Pulmonary artery (tissue), 1 donor: ENCODE measurements around the genes OPA3 and SIX5.

DNA sequence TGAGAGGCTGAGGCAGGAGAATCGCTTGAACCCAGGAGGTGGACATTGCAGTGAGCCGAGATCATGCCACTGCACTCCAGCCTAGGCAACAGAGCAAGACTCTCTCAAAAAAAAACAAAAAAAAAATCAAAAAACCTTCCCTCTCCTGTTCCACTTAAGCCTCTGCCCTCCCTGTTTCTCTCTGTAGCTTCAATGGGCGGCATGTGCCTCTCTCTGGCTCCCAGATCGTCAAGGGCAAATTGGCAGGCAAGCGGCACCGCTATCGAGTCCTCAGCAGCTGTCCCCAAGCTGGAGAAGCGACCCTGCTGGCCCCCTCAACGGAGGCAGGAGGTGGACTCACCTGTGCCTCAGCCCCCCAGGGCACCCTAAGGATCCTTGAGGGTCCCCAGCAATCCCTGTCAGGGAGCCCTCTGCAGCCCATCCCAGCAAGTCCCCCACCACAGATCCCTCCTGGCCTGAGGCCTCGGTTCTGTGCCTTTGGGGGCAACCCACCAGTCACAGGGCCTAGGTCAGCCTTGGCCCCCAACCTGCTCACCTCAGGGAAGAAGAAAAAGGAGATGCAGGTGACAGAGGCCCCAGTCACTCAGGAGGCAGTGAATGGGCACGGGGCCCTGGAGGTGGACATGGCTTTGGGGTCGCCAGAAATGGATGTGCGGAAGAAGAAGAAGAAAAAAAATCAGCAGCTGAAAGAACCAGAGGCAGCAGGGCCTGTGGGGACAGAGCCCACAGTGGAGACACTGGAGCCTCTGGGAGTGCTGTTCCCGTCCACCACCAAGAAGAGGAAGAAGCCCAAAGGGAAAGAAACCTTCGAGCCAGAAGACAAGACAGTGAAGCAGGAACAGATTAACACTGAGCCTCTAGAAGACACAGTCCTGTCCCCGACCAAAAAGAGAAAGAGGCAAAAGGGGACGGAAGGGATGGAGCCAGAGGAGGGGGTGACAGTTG is 1.8 kb downstream of the POLR1G start:
- PRO-cap: no peak

- PRO-cap: bidirectional peak, plus-strand start at chr19:45440020, minus-strand start at chr19:45439857
These were observed 16.0 kb upstream of the ERCC1 start for GRCh38 chr19:45439551-45440351.

- PRO-cap: no peak
These were observed 5.9 kb downstream of the FOSB start for GRCh38 chr19:45473555-45474240.

DNA sequence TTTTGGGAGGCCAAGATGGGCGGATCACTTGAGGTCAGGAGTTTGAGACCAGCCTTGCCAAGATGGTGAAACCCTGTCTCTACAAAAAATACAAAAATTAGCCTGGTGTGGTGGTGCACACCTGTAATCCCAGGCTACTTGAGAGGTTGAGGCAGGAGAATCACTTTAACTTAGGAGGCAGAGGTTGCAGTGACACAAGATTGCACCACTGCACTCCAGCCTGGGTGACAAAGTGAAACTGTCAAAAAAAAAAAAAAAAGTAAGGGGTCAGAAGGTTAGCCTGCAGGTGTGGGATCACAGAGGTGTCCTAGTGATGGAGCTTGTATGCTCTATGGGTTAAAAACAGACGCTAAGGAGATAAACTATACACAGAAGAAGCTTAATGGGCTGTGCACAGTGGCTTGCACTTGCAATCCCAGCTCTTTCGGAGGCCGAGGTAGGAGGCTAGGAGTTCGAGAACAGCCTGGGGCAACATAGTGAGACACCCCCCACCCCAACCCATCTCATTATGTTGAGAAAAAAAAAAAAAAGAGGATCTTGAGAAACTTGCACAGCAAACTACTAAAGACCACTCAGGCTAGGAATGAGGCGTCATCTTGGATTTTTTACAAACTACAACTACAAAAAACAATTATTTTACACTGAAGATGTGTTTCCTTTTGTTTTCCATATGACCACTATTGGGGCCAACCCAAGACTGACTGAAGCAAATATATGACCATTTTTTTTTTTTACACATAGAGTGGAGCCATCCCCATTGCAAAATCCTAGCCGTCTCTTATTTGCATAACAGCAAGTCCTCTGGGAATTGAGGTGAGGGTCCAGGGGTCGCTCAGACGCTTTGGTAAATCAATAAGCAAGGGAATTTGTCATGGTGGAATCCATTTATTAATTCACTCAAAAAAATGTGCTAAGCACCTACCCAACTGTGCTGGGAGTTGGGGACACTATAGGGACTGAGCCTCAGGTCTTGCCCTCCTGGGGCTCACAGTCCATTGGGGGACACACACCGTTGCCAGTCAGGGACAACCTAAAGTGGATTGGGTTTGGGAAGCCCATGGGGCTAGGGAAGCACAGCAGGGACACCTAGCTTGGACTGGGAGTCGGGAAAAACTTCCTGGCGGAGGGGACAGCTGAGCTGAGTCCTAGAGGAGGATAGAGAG is 8.1 kb downstream of the FOSB start:
- PRO-cap: no peak

DNA sequence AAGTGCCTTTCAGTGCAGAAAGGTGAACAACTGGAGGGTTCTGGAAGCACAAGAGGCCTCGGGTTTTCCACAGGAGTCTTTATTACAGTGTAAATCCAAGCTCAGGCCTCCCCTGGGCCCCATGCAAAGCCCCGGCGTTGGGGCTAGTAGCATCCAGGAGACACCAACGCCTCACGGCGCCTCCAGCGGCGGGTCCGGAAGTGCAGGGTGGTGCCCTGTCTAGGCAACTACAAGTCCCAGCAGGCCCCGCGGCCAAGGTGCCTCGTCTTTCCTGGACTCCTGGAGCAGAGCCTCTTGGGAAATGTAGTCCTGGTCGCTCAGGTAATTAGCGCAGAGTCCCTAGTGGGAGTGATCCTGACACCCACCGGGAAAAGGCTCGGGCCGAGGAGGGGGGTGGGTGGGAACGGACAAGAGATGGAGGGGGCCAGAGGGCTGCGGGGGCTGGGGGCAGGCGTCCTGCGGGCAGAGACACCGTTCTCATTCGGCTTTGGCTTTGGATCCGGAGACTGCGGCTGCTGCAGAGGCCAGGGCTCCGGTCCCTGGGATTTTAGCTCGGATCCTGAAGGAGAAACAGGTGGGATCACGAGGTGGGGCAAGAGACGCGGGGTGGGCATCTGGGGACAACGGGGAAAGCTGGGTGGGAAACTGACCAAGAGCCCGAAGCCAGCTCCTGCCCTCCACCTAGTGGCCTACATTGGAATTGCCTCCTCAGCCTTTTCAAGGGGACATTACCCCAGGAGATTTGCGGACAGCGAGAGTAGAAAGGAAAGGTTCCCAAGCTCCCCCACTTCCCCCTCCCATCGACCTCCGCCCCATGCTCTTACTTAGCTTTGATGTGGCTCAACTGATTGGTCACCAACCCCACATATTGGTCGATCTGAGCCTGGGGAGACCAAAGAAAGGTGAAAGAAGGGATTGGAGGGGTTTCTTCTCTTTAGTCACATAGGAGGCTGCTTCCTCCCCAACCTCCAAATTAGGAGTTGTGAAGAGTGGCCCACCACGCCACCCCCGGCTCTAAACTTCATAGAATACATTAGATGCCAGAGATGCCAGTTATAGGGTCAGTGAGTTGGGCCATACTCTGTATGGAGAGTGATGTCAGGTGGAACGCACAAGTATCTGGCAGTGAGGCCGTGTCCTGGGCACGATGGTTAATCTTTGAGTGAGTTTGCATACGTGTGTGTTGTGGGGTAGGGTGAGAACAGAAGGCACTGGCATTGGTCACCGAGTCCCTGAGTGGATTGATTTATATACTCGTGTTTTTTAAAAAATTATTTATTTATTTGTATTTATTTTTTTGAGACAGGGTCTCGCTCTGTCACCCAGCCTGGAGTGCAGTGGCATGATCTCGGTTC is 11.1 kb downstream of the RTN2 start:
- PRO-cap: no peak

DNA sequence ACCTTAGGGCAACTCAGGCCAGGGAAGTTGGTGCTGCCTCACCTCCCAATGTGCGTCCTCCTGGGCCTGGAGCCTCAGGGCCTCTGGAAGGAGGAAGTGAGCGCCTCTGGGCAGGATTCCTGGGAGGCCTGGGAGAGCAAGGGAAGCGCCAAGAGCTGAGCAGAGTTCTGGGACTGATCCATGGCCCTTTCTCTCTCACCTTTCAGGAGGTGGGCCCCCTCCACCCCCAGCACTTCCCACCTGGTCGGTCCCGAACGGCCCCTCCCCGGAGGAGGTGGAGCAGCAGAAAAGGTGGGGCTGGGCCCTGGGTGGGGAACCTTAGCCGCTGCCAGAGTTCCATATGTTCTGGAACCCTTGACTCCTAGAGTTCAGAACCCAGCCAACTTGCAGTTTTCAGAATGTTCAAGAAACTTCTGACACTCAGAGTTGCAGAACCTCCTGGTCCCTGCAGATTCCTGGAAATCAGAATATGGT is 13.9 kb downstream of the VASP start:
- PRO-cap: no peak

GRCh38 chr19:45543716-45544414 is 36.6 kb downstream of the VASP start:
- PRO-cap: no peak

- PRO-cap: no peak
These were observed 20.5 kb downstream of the OPA3 start for GRCh38 chr19:45563952-45564666.

DNA sequence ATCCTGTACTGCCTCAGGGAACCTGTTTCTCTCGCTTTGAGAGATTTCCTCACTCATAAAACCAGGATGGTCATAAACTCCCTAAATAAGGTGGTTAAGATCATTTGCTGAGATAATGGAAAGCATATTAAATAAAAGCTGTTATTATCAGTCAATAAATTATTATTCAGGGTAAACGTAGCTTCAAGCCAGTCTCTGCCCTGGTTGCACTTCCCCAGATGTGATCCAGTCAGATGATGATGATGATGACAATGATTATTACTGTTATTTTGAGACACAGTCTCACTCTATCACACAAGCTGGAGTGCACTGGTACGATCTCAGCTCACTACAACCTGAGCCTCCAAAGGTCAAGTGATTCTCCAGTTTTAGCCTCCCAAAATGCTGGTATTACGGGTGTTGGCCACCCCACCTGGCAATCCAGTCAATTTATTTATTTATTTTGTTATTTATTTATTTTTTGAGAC is 16.8 kb downstream of the OPA3 start:
- PRO-cap: no peak

GRCh38 chr19:45584696-45585241 is at the start of gene OPA3:
Gene OPA3 (minus strand): TSS chr19:45584802.
- PRO-cap: bidirectional peak, plus-strand start at chr19:45585000, minus-strand start at chr19:45584844; unidirectional peak, plus-strand start at chr19:45585171

DNA sequence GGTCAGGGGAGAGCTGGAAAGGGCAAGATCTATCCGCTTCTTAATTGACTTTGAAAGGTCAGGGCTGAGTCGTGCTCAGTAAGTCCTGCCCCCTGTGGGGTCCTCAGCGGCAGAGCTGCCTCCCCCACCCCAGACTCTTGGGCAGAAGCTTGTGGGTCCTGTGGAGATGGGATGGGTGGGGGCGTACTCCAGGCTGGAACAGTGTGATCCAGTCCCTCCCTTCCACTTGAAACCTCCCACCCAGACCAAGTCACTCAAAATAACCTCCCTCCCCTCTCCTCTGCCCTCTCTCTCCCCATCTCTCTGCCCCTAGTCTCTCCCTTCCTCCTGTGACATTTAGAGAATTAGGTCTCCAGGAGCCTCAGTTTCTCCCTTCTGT is 4.2 kb downstream of the GPR4 start:
- PRO-cap: no peak

DNA sequence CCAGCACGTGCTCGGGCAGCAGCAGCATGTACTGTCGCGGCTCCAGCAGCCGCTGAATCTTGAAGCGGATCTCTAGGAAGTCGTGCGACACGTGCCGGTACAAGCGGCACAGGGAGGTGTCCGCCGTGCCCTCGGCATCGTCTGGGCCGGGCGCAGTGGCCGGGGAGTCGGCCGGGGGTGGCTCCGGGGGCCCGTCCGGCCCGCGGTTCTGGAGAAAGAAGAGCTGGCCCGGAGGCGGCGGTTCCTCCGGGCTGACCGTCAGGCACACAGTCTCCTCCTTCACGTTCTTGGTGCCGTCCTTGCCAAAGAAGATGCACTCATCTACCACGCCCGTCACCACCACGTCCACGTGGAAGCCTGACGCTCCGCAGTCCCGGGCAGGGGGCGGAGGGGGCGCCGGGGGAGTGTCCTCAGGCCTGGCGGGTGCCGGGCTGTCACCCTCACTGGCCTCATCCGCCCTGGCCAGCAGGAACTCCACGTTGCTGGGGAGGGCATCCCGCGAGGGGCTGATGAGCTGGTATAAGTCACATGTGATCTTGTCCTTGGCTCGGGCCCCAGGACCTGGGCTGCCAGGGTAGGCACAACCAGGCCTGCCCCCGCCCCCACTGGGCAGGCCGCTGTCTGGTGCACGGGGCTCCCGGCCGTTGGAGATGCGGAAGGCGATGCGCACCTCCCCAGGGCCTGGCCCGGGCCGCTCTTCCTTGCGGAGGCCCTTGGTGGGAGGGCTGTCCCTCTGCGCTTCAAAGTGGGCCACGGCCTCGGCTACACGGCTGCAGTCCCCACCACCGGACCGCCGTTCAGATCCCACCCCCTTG is 18.4 kb downstream of the FBXO46 start:
- PRO-cap: no peak

- PRO-cap: no peak
These were observed 14.4 kb downstream of the FBXO46 start for GRCh38 chr19:45715818-45717129.

- PRO-cap: no peak
These were observed 3.4 kb downstream of the SIX5 start for GRCh38 chr19:45765312-45766455.

DNA sequence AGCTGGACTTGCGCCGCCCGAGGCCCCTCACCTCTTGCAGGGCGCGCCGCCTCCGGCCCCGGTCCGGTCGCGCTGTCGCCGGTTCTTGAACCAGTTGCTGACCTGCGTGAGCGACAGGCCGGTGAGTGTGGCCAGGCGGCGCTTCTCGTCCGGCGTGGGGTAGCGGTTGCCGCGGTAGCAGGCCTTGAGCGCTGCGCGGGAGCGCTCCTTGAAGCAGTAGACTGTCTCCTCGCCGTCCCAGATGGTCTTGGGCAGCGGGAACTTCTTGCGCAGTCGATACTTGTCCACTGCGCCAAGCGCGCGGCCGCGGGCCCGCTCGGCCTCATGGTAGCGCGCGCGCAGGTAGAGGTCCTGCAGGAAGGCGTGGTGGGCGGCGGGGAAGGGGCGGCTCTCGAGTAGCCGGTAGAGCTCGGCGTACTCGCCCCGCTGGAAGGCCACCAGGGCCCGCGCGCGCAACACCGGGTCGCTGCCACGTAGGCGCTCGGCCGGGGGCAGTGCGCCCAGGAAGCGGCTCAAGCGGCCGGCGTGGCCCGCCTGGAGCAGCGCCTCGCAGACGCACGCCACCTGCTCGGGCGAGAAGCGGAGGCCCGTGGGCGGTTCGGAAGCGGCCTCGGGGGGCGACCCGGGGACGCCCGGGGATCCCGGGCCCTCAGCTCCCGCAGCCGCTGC is 907 bp downstream of the SIX5 start:
- PRO-cap: bidirectional peak, plus-strand start at position 345 of the sequence, minus-strand start at position 249 of the sequence

GRCh38 chr19:45768680-45769522 is at the start of gene SIX5:
Gene SIX5 (minus strand): TSS chr19:45769252.
- PRO-cap: unidirectional peak, minus-strand start at chr19:45768838; unidirectional peak, minus-strand start at chr19:45769054; bidirectional peak, plus-strand start at chr19:45769422, minus-strand start at chr19:45769216; bidirectional peak, plus-strand start at chr19:45769712, minus-strand start at chr19:45769470

GRCh38 chr19:45772093-45773179 is 3.4 kb upstream of the SIX5 start:
- PRO-cap: no peak

- PRO-cap: no peak
These were observed 1.4 kb downstream of the DMPK start for GRCh38 chr19:45780684-45781443.

DNA sequence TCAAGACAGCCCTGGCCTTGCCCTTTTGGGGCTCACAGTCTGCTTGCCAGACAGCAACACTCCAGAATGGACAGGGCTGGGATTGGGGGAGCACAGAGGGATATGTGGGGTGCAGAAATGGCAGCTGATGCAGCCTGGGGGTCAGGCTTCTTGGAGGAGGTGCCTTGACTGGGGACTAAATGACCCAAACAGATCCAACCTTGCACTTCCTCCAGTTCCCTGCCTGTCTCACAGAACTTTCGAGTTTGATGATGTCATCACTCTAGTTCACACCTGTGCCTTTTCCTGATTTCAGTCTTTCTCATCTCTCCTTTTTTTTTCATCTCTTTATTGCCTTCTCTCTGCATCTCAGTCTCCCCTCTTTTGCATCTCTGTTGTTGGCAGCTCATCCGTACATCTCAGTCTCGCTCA is 4.6 kb downstream of the IRF2BP1 start:
- PRO-cap: no peak

- PRO-cap: no peak
These were observed 3.3 kb downstream of the IRF2BP1 start for GRCh38 chr19:45882488-45883262.